Breast (tissue), 4 donors: Measurements from ENCODE around the gene TENT2.

DNA sequence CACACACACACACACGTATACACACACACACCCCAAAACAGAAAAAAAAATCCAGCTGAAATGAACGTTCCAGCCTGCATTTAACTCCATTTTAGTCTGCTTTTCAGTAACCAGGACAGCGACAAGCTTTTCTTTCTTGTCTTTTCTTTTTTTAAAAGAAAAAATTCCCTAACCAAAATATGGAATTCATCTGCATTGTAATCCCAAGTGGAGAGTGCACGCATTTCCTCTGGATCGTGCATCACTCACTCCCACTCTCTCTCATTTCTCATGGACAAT lies 103.9 kb downstream of the LHFPL2 start:
- PRO-cap, 3 experiments: peak in 1 of 3 experiments; most common minus-strand start position 88 of the sequence (in 1)
- RRBS: no CpG with 5 or more reads among the region's 5 CpGs

- PRO-cap, 3 experiments: peak in 1 of 3 experiments; most common minus-strand start chr5:78595143 (in 1)
- RRBS: no CpG with 5 or more reads among the region's 5 CpGs
Observed at GRCh38 chr5:78595018-78595507, 53.5 kb downstream of the LHFPL2 start.

GRCh38 chr5:78627529-78628015 lies 21.0 kb downstream of the LHFPL2 start:
- PRO-cap, 3 experiments: no peak in any of the 3 experiments
- RRBS: no CpG with 5 or more reads among the region's 4 CpGs

DNA sequence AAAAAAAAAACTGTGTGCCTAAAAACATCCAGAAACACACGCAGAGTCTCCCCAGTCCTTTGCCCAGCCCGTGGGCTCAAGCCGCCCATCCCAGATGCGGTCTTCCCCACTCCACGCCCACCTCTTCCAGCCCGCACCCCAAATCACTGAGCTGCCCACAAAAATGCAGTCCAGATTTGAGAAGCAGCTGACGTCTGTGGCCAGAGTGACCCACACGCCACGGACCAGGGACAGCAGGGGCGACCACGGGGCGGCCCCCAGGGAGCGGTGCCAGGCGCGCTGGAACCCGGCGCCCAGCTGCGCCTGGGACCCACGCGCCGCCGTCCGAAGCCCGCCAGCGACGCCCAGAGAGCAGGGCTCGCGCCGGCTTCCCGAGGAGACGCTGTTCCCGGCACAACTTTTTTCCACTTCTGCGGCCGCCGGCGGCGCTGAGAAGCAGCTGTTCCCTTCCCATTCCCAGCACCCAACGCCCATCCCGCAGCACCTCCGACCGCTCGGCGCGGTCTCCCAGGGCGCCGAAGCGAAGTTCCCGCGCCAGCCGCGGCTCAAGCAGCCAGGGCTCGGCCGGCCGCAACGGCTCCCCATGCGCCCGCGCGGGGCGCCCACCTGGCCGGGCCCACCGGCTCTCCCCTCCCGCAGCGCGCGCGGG lies 617 bp downstream of the LHFPL2 start:
- PRO-cap, 3 experiments: peak in 3 of 3 experiments; most common plus-strand start position 453 of the sequence (in 3); most common minus-strand start position 412 of the sequence (in 2)
- RRBS: 1% methylated on average over 24 of the region's 67 CpGs

DNA sequence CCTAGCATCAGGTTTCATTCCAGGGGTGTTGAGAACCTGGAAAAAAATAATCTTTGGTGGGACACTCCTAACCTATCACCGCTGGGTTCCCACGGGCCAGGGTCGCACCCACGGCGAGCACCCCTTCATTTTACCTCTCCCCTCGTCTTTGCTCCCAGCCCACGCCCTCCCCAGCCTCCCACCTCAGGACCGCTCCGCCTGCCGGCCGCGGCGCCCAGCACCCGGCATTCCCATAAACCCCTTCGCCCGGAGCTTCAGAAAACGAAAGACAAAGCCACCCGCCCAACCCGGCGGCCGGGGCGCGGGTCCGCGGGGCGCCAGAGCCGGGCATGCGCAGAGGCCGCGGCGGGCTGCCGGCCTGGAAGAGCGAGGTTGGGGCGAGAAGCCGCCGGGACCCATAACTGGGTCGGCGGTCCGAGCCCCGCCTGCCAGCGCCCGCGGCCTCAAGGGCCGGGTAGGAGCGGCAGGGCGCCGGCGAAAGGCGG lies 652 bp downstream of the ARSB start:
- PRO-cap, 3 experiments: peak in 3 of 3 experiments; most common plus-strand start position 336 of the sequence (in 3); most common minus-strand start position 456 of the sequence (in 3)
- RRBS: 3% methylated on average over 15 of the region's 49 CpGs

- PRO-cap, 3 experiments: peak in 1 of 3 experiments; most common plus-strand start chr5:78985766 (in 1)
- RRBS: no CpG with 5 or more reads among the region's 13 CpGs
Observed at GRCh38 chr5:78985701-78986389, 735 bp upstream of the ARSB start.

DNA sequence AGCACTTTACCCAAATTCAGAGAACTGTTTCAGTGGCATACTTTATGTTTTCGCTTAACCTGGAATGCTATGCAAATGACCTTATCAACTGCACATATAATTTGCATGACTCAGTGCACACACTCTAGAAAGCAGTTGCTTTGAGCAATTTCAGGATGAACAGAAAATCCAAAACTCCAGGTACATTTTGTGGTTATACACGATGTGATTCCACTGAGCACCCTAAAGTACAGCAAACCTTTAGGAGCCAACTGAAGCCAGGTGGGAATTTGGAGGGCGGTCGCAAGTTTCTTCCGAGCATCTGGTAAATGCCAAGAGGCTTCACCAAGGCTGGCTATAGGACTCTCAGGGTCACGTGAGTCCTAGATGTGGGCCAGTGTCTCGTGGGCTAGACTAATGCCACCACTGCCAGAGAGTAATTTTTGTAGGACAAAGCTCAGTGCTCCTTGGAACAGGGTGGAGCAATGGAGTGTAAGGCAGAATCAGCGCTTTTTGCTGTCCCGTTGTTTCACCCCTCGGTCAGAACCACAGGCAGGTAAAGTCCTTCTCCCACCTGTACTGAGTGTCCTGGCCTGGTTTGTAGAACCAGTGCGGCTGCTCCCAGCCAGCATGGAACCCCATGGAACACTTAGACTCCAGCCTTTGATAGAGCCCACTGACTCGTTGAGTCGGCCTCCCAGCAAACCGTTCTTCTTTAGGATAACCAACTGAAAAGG lies 37.2 kb downstream of the DMGDH start:
- PRO-cap, 3 experiments: no peak in any of the 3 experiments
- RRBS: no CpG with 5 or more reads among the region's 14 CpGs

DNA sequence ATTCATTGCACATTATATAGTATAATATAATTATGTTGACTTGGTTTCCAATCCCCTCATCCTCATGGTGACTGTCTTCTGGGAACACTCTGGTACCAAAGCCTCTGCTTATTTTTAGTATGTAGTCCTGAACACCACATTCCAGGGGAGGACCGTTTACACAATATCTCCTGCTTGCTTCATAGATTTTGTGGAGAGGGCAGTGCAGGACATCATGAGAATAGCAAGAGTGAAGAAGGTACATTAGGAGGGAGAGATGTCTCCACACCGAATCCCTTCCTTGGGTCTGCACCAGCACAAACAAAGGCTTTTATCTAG lies 20.5 kb upstream of the BHMT start:
- PRO-cap, 3 experiments: no peak in any of the 3 experiments
- RRBS: no CpG with 5 or more reads among the region's 2 CpGs

DNA sequence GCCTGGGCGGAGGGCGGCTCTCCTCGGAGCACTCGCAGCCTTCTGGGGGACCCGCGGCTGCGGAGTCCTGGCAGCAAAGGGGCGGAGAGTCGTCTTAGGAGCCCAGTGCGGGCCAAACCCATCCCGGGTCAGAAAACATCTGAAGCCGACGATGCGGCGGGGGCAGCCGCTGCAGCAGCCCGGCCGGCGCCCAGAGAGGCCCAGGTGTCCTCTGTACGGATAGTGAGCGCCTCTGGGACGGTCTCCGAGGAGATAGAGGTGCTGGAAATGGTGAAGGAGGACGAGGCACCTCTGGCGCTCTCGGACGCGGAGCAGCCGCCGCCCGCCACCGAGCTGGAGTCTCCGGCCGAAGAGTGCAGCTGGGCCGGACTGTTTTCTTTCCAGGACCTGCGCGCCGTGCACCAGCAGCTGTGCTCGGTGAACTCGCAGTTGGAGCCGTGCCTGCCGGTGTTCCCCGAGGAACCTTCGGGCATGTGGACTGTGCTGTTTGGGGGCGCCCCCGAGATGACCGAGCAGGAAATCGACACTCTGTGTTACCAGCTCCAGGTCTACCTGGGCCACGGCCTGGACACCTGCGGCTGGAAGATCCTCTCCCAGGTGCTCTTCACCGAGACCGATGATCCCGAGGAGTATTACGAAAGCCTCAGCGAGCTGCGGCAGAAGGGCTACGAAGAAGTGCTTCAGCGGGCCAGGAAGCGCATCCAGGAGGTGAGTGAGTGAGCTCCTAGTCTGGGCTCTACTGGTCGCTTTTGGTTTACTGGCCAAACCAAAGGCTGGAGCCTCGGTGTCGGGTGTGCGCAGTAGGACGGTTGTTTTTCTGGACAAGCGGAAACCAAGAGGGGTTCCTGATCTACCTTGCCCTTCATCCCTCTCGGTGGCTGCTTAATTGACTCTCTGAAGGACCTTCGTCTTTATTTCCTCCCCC lies 1.3 kb downstream of the JMY start:
- PRO-cap, 3 experiments: peak in 3 of 3 experiments; most common plus-strand start position 131 of the sequence (in 2); most common minus-strand start position 44 of the sequence (in 3)
- RRBS: 2% methylated on average over 15 of the region's 67 CpGs

DNA sequence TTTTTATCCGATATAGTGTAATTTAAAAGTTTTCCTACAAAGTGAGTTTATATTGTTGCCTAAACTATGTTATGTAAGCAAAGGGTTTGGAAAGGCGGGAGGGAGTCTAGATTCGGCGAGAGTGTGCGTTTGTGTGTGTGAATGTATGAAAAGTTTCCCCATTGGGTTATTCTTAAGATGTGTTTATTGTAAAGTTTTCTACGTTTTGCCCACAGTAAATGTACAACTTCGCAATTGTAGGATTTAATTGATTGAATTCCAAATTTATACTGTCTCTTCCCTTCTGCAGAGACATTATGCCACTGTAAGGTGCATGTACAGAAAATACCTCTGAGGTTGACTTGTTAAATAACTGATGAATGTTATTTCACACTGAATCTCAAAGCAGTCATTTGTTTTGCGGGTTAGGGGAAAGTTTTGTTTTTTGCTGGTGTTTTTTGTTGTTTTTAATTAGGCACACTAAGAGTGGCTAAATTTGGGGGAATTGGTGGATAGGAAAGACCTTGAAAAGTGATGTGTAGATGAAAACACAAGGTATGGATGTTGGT lies 89.9 kb downstream of the JMY start:
- PRO-cap, 3 experiments: no peak in any of the 3 experiments
- RRBS: no CpG with 5 or more reads among the region's 8 CpGs

- PRO-cap, 3 experiments: peak in 3 of 3 experiments; most common plus-strand start chr5:79612441 (in 2); most common minus-strand start chr5:79612234 (in 2)
- RRBS: under 1% methylated on average over 9 of the region's 57 CpGs
Observed at GRCh38 chr5:79612118-79613402, at the start of gene TENT2. Gene TENT2 (plus strand): TSS chr5:79612441.

DNA sequence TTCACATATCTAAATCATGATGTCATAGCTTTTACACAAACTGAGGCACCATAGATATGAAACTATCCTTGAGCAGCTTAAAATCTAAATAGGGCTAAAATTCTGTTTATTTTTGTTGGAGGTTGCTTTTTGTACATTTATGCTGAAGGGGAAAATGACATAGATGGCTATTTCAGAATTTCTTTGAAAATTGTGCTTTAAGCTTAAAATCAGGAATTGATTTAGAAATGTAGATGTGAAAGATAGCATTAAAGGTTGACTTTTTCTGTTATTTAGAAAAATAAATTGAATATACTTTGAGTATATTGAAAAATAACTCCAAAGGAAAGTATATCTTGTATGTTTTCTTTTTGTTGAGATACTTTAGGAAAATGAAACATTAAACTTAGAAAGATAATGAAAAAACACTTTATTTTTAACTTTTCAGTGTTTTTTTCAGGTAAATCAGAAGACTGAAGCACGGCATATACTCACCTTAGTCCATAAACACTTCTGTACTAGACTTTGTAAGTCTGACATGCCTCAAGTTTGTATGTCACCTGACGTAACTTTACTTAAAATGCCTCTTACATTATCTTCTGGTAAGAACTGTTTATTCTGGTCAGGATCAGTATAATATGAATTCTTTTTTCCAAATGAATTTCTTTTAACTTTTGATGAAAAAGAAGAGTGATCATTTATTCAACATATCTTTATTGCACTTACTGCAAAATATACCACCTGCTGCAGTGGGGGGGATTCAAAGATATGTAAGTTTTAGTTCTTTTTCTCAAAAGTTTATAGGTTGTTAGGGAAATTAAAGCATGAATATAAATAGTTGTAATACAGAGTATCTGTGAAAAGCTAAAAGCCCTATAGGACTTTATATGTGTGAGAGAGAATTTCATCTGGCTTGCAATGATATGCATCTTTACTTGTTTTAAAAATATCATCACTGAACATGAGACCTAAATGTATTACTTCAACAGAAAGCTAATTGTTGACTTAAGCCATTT lies 30.5 kb downstream of the TENT2 start:
- PRO-cap, 3 experiments: no peak in any of the 3 experiments
- RRBS: no CpG with 5 or more reads among the region's 2 CpGs

DNA sequence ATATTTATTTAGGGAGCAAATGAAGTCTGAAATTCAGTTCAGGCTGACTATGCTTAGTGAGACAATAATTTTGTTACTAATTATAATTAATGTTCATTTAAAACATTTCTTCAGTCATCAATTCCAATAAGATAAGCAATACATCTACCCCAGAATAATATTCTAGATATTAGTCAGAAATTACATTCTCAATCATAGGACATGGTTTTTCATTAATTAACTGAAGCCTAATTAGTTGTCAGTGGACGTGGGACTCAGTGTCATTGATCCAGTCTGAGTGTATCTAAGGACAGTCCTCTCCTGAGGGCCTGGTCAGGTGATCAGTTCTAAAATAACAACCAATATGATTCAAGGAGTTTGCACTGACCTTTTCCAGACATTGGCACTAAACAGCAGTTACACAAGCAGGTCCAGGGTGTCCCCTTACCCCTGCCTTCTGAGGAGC lies 97.7 kb downstream of the CMYA5 start:
- PRO-cap, 3 experiments: no peak in any of the 3 experiments
- RRBS: no CpG with 5 or more reads among the region's 1 CpG

GRCh38 chr5:80070844-80071305 lies 35.7 kb downstream of the THBS4 start:
- PRO-cap, 3 experiments: no peak in any of the 3 experiments
- RRBS: no CpG with 5 or more reads among the region's 4 CpGs

DNA sequence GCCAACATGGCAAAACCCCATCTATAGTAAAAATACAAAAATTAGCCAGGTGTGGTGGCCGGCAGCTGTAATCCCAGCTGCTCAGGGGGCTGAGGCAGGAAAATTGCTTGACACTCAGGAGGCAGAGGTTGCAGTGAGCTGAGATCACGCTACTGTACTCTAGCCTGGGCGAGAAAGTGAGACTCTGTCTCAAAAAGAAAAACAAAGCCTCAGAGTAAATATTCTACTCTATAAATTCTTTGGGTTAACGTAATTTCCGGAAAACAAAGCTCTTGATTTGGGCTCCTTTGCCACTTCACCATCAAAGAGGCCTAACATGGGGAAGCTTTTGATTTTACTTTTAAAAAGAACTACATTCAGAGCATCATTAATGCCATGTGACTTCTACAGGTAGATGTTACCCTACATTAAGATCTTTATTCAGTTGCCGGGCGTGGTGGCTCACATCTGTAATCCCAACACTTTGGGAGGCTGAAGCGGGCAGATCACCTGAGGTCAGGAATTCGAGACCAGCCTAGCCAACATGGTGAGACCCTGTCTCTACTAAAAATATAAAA lies 103.0 kb downstream of the SERINC5 start:
- PRO-cap, 3 experiments: no peak in any of the 3 experiments
- RRBS: no CpG with 5 or more reads among the region's 9 CpGs

GRCh38 chr5:80183653-80184059 lies 72.2 kb downstream of the SERINC5 start:
- PRO-cap, 3 experiments: no peak in any of the 3 experiments
- RRBS: no CpG with 5 or more reads among the region's 10 CpGs

DNA sequence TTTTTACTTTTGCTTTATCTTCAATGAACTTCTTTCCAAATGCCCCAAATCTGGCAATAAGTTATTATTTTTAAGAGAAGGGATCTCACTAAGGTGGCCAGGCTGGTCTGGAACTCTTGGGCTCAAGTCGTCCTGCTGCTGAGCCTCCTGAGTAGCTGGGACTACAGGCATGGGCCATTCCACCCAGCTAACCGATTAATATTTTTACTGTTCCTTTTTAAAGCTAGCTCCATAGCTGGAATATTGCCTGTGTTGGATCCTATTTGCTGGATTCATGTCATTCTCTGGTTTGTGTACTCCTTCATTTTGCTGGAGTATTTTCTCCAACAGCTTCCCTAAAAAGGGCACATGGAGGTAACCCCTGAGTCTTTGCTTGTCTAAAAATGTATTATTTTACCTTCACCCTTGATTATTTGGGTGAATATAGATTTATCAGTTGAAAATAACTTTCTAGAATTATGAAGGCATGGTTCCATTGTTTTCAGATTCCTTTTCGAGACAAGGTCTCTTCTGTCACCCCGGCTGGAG lies 27.5 kb upstream of the MSH3 start:
- PRO-cap, 3 experiments: no peak in any of the 3 experiments
- RRBS: no CpG with 5 or more reads among the region's 4 CpGs

GRCh38 chr5:80632010-80632232 lies 22.5 kb upstream of the MSH3 start:
- PRO-cap, 3 experiments: no peak in any of the 3 experiments
- RRBS: no CpG with 5 or more reads among the region's 2 CpGs

GRCh38 chr5:80816003-80816751 lies 144.0 kb upstream of the RASGRF2 start:
- PRO-cap, 3 experiments: no peak in any of the 3 experiments

DNA sequence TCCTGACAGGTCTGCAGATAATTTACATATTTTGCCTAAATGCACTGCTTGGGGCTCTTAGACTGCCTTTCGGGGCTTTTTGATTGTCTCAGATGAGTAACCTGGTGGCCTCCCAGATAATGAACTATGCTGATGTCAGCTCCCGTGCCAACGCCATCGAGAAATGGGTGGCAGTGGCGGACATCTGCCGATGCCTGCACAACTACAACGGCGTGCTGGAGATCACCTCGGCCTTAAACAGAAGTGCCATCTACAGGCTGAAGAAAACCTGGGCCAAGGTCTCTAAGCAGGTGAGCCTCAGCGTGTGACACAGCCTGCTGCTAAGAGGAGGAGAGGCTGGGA lies 20.9 kb upstream of the CKMT2 start:
- PRO-cap, 3 experiments: no peak in any of the 3 experiments
- RRBS: no CpG with 5 or more reads among the region's 10 CpGs